AG09309 (cell line): ENCODE results near the genes SMIM7 and F2RL3.

GRCh38 chr19:16089368-16089983 lies 13.2 kb downstream of the TPM4 start:
- RRBS, result no CpG with 5 or more reads among the region's 10 CpGs

DNA sequence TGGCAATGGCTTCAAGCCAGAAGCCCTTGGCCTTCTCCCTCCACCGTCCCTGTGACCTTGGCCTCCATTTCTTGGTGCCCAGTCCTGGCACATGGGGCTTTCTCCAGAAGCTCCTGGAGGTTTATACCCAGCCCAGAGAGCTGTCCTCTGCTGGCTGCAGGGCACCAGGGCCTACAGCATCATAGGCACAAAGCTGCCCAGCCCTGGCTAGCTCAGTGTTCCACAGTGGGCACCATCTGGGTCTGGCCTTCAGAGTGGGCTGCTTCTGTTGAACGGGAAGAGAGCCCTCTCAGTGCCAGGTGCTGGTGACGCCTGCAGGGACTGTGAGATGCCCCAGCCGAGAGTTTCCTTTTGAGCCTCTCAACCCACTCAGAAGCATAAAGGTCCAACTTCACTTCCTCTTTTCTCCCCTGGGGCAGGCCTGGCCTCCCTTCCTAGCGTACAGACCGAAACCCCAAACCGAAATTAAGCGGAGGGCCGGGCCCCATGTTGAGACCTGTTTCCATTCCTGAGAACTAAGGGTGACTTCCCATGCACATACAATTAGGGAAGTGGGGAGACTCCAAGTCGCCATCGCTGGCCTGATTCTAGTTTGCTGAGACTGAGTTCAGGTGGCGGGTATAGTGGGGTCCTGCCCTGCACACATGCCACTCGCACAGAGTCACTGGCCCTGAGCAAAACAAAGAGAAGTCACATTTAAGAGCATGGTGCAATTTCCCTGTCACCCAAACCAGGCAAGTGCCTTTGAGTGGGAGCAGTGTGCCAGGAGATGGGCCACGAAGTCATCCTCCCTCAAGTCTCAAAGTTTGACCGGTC lies 6.8 kb downstream of the RAB8A start:
- RRBS, result no CpG with 5 or more reads among the region's 15 CpGs

- RRBS, result 97% methylated on average over 7 of the region's 36 CpGs
Measured at GRCh38 chr19:16132374-16133323, 10.8 kb upstream of the HSH2D start.

DNA sequence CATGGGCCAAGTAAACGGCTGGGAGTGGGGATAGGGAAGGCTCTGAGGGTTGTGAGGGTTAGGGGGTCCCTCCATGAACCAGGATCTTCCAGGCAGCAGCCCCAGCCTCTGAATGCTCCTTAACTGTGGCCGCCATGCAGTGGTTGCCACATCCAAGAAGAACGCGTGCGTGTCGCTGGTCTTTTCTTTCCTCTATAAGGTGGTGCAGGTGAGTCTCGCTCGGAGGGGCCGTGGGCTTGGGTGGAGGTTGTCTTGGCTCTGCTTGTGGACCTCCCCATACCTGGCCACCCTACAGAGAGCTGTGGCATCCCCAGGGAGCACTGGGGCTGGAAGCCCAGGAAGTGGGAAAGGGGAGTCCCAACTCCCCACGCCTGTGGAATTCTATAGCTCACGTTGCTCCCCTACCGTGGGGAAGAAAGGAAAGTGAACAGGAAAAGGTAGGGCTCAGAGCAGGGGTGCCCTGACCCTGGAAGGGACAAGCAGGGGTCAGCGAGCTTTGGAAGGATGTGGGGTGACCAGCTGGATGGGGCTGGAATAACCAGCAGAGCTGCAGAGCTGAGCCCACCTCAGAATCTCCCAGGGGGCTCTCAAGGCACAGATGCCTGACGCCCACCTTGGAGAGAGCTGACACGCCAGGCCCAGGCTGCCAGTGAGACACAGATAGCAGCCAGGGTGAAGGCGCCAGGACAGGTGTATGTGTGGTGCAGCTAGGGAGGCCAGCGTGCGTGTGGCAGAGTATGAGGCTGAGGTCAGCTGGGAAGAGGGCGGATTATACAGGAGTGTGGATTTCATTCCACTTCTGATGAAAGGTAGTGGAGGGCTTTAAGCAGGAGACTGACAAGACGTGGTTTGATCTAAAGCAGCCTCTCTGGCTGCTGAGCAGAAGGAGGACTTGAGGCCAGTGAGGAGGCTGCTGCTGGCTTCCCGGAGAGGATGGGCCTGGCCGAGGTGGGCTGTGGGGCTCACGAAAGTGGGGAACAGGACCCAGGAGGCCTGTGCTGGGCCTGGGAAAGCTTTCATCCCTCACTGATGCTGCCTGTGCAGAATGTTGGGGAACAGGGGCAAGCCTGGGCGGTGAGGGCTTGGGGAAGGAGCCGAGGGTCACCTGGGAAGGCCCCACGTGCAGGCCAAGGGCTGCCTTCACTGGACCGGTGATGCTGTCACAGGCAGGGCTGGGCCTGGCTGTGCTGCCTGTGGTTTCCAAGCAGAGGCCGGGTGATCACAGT lies 8.9 kb downstream of the AP1M1 start:
- RRBS, result 73% methylated on average over 2 of the region's 28 CpGs

DNA sequence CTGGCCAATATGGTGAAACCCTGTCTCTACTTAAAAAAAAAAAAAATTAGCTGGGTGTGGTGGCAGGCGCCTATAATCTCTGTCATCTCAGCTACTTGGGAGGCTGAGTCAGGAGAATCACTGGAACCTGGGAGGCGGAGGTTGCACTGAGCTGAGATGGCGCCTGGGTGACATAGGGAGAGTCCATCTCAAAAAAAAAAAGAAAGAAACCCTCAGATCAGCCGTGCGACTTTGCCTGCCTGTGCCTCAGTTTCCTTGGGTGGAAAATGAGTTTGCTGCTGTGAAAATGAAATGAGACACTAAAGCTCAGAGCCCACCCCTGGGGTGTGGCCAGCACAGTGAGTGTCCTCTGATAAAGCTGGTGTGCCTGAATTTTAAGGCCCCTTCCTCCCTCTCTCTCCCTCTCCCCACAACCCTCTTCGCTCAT lies 6.5 kb downstream of the KLF2 start:
- RRBS, result no CpG with 5 or more reads among the region's 6 CpGs

DNA sequence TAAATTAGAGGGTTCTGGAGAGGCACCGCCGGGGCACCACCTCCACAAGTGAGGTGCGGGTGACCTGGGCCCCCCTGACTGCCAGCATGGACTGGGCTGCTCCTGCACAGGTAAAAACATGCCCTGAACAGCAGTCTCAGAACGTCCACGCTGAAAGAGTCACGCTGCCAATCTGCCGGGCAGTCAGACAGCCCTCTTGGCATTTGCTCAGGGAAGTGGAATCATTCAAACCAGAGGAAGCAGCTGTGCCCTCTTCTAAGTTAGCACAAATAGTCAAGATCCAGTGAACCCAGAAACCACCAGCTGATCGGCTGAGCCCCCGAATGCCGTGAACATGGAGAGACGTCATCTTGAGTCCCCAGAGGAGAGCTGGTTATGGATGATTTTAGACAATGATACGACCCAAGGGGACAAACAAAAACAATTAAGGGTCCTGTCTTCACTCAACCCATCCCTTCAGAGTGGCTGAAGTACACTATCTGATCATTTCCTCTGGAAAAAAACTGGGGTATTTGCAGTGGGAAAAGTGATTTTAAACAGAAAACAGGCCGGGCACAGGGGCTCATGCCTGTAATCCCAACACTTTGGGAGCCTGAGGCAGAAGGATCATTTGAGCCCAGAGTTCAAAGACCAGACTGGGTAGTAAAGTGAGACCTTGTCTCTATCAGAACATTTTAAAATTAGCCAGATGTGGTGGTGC lies 34.6 kb downstream of the KLF2 start:
- RRBS, result 93% methylated on average over 2 of the region's 13 CpGs

DNA sequence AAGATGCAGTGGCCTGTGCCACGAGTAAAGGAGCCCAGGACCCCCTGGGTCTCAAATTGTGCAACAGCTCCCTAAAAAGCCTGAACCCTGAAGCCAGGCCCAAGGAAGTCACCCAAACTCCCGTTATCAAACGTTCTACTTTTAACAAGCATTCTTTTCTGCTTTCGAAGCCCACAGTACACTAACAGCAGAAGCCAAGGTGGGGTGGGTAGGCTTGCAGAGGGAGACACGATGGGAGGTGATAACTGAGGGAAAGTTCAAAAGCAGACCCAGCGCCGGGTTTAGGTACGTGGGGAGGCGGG lies 49.7 kb downstream of the KLF2 start:
- RRBS, result no CpG with 5 or more reads among the region's 9 CpGs

GRCh38 chr19:16429647-16429990 lies 42.2 kb downstream of the EPS15L1 start:
- RRBS, result no CpG with 5 or more reads among the region's 4 CpGs

DNA sequence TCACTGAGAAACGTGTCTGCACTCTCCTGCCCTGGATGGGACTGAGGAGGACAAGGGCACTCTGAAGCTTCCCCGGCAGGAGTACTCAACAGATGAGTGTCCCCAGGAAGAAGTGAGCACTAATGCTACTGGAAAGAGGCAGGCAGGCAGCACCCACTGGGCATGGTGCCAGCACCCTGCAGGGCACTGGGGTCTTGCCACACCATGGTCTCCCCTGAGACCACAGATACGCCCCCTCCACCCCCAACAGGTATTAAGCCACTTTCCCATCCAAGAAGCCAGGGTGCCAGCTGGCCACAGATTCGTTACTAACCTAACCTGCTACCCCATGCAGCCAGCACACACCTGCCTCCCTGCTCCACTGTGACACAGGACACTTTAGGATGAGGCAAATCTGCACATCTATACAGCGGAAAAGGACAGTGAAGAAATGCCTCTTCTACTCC lies 17.8 kb upstream of the SLC35E1 start:
- RRBS, result no CpG with 5 or more reads among the region's 5 CpGs

DNA sequence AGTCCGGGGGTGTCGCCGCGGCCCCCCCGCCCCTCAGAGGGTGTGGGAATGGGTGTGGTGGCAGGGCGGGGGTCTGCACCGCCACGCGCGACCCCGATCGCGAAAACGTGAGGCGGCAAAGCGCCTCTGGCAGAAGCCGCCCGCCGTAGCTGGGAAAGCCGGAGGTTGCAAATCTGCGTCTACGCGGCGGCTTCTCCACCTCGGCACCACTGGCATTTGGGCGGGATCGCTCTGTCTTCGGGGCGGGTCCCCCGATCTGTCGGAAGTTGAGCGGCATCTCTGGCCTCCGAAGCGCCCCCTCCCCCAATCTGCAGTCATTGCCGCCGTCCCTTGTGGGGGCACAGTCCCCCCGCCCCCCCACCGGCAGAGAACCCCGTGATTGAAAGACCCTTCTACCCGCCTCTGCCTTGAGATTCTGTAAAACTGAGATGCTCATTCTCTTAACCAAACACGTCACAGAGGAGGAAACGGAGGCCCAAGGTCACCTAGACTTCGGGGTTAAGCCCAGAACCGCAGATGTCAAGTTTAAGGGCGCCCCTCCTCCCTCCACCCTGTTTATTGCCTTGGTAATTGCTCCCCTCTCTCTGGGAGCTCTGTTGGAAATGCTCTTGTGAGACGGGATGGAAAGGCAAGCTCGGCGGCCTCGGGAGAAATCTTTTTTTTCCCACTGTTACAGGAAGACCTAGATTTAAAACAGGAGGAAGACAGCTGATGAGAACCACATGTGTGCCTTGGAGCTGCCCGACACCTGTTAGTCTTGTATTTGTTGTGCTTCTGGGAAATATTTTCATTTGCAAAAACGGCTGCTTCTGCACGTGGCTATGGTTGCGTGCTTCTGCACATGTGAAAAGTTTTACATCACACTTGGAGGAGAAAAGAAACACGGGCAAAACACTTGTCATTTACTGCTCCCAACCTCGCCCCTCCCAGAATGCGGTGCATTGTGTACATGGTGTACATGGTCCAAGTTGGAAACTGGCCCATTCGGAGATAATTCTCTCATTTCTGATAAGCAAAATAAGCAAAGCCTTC lies 995 bp upstream of the MED26 start:
- RRBS, result no CpG with 5 or more reads among the region's 57 CpGs

- RRBS, result 0% methylated on average over 3 of the region's 45 CpGs
Measured at GRCh38 chr19:16659372-16660205, at the start of gene SMIM7. SMIM7 (minus strand) TSS chr19:16660144.

- RRBS, result no CpG with 5 or more reads among the region's 16 CpGs
Measured at GRCh38 chr19:16841439-16842109, 12.4 kb downstream of the SIN3B start.

GRCh38 chr19:16877020-16877388 lies 11.8 kb upstream of the F2RL3 start:
- RRBS, result 67% methylated on average over 4 of the region's 10 CpGs

GRCh38 chr19:16887288-16888005 lies 1.4 kb upstream of the F2RL3 start:
- RRBS, result 80% methylated on average over 3 of the region's 15 CpGs

- RRBS, result 19% methylated on average over 14 of the region's 32 CpGs
Measured at GRCh38 chr19:16888482-16889362, at the start of gene F2RL3. F2RL3 (plus strand) TSS chr19:16888999.

DNA sequence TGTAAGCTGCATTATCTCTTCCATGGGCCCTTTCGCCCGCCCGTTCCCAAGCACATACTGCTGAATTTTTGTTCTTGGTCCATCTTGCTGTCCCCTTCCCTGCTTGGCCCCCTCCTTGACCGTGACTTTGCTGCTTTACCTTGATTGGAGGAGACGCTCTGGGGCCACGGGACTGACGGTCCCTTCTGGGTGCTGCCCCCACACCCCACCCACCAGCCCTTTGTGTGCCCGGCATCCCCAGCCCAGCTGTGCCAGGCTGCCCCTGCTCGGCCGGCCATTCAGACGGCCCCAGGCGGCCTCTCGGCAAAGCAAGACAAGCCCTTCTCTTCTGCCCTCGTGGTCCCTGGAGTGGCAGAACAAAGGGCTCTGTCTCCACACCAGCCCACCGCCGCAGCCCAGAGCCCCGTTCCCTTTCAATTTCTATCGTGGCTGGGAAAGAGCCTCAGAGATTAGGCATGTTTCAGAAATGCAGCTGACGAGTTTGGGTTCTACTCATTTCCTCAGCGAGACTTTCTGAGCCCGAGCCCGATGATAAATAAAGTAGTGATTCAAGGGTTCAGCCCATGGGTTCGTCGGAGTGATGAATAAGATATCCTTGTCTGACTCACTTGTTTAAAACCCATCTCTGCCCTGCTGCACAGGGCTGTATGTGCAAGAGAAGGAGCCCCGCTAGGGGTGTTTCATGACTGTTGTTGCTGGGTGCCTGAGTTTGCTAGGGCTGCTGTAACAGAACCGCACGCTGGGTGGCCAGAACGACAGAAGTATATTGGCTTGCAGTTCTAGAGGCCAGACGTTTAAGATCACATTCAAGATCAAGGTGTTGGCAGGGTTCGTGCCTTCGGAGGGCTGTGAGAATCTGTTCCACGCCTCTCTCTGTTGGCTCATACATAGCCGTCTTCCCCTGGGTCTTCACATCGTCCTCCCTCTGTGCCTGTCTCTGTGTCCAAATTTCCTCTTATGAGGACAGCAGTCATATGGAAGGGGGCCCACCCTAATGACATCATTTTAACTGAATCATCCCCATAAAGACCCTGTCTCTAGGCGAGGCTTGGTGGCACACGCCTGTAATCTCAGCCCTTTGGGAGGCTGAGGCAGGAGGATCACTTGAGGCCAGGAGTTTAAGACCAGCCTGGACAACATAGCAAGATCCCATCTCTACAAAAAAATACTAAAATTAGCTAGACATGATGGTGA lies 4.4 kb downstream of the MYO9B start:
- RRBS, result 7% methylated on average over 3 of the region's 36 CpGs

DNA sequence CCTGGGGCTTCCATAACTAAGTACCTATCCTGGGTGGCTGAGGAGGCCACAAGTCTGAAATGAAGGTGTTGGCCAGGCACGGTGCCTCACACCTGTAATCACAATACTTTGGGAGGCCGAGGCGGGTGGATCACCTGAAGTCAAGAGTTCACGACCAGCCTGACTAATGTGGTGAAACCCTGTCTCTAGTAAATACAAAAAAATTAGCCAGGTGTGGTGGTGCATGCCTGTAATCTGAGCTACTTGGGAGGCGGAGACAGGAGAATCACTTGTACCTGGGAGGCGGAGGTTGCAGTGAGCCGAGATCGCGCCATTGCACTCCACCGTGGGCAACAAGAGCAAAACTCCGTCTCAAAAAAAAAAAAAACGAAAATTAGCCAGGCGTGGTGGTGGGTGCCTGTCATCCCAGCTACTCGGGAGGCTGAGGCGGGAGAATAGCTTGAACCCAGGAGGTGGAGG lies 12.0 kb downstream of the MYO9B start:
- RRBS, result no CpG with 5 or more reads among the region's 15 CpGs

GRCh38 chr19:17138536-17138846 lies 62.9 kb downstream of the MYO9B start:
- RRBS, result no CpG with 5 or more reads among the region's 6 CpGs

DNA sequence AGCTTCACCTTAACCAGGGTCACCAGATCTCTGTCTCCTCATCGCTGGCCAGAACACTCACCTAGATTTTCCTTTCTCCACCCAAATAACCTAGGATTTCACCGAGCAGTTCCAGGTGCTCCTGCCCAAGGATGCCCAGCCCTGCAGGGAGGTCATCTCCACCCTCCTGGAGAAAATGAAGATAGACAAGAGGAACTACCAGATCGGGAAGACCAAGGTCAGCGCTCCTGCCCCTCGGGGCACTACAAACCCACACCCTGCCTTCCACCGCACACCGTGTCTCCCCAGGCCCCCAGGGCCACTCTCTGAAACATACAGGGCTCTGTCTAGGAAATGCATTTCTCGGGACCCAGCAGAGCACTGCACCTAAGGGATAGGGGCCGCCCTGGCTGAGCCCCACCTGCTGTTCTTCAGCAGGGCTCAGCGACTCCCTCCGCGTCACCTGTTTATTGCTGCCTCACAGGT lies 24.1 kb upstream of the USE1 start:
- RRBS, result no CpG with 5 or more reads among the region's 12 CpGs

DNA sequence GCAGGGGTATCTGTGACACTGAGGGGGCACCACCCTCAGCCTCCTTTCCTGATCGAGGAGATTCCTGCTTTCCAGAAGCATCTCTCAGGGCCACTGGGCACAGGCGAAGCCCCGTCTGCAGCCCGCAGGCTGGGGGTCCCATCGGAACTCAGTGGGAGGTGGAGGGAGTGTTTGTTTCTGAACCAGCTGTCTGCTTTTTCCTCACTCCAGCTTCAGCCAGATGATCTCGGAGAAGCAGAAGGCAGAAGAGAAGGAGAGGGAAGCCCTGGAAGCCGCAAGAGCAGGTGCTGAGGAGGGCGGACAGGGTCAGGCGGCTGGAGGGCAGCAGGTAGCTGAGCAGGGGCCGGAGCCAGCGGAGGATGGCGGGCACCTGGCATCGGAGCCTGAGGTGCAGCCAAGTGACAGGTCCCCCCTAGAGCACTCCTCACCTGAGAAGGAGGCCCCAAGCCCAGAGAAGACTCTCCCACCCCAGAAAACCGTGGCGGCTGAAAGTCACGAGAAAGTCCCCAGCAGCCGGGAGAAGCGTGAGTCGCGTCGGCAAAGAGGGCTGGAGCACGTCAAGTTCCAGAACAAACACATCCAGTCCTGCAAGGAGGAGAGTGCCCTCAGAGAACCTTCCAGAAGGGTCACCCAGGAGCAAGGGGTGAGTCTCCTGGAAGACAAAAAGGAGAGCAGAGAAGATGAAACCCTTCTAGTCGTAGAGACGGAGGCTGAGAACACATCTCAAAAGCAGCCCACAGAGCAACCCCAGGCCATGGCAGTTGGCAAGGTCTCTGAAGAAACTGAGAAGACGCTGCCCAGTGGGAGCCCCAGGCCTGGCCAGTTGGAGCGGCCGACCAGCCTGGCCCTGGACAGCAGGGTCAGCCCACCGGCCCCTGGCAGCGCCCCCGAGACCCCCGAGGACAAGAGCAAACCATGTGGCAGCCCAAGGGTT lies 20.5 kb upstream of the USE1 start:
- RRBS, result 96% methylated on average over 4 of the region's 31 CpGs